ENCODE measurements around the genes PGGT1B and AP3S1.

DNA sequence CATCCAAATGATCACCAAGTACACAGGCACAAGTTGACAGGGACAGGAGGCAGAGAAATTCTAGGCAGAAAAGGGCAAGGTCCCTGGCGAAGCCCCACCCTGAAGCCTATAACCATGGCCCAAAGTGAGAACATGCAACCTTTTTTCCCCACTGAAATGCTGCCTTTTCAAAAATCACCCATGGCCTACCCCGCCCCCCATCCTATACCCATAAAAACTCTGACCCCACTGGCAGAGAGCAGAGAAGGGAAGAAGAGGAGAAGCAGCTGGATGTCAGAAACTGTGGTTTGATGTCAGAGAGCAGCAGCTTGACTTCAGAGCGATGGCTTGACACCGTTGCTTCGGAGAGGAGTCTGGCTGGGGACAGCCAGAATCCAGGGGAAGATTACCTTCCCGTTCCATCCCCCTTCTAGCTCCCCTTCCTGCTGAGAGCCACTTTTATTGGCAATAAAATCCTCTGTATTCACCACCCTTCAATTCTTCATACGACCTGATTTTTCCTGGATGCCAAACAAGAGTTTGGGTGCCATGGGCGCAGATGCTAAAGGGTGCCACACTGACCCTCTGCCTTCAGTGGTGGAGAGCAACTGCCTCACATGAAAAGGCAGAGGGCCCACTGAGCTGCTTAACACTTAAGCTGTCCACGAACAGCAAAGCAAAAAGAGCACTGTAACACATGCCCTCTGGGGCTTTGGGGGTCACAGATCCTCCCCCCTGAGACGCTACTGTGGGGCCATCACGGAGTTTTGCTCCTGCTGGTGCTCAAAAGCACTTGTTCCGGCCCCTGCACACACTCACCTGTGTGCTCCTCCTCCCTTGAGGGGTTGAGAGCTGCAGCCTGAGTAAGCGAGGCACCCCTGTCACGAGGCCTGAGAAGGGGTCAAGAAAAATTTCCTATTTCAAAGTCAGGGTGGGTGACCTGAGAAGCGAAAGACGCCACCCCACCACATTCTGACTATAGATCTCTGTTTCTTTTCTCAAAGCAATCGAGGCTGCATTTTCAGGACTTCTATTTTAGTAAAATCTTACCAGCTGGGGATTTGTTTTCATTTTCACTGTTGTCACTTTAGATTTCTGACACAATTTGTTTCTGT is 138.1 kb downstream of the DCP2 start:
- PRO-cap = no peak

DNA sequence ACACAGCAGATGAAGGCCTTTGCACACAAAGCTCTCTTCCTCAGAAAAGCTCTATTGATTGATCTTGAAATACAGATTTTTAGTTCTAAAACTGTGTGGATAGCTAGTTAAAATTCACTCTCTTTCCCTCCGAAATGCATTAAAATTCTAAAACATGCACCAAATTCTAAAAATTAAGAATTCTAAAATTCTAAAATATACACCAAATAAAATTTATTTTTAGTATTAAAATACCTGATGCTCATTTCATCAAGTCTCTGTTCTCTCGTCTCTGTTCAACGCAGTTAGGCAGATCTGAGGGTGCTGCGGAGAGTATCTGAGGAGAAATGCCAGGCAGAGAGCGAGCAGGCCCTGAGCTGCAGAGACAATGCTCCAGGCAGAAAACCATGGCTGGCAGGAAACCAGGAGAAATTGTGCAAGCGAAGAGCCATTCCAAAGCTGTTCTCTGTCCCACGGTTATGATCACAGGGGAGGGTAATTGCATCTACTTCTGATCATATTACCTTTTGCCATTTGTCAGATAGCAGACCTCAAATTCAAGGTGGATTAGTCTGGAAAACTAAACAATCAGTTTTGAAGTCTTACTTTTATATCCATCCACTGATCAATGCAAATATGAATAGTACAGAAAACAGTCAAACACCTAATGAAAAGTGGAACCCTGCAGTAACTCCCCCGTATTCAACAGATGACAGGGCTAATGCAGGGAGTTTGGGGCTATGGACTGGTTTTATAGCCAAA is 227.9 kb downstream of the DCP2 start:
- PRO-cap = no peak

DNA sequence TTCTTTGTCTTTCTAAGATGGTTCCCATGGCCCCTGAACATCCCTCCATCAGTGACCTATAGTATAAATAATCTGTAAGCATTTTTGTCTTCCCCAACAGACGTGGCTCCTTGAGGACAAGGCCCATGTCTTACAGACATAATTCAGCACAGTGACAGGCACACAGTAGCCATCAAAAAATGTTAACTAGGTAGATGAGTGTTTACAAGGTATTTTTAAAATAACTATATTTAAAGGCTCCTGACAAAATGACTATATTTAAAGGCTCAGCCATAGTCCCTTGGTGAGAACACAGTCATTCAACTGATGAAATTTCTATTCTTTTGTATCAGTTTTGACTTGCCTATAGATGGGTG is 218.4 kb downstream of the TSSK1B start:
- PRO-cap = no peak

GRCh38 chr5:113250127-113251028 is 184.4 kb downstream of the TSSK1B start:
- PRO-cap = no peak

GRCh38 chr5:114363269-114364420 is 1.8 kb downstream of the KCNN2 start:
- PRO-cap = unidirectional peak, minus-strand start at chr5:114363996

DNA sequence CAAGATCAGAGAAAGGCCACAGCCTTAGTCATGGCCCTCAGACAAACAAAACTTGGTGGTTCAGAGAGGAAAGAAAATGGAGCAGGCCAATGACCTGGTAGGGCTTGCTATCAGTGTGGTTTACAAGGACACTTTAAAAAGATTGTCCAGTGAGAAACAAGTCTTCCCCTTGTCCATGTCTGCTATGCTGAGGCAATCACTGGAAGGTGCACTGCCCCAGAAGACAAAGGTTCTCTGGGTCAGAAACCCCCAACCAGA is 176.5 kb downstream of the TRIM36 start:
- PRO-cap = no peak

DNA sequence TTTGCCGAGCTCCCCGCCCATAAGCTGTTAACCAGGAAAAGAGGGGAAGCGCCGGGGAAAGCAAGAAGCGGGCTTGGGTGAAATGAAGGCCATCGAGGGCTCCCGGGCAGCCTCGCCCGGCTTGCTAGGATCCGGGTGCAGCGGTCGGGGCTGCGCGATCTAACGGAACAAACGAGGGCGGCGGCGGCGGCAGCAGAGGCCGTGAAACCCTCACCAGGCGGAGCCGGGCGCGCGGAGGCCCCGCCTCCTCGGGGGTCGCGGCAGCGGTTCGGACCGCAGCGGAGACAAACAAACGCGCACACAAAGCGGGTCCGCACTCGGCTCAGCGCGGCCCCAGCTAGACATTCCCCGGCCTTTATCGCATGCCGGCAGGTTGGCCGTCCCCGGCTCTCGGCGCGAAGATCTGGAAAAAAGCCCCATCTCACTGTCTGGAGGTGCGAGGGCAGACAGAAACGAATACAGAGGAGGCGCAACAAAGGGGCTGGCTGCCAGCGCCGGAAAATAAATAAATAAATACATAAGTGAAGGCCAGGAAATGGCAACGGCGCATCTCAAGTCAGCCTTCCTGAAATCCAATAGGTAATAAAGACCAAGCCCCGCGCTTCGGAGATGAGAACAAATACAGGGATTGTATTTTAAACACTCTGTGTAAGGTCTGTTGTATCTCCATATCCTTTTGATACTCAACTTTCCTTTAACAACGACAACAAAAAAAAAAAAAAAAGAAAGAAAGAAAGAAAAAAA is 10.6 kb upstream of the TRIM36 start:
- PRO-cap = bidirectional peak, plus-strand start at position 344 of the sequence, minus-strand start at position 161 of the sequence

DNA sequence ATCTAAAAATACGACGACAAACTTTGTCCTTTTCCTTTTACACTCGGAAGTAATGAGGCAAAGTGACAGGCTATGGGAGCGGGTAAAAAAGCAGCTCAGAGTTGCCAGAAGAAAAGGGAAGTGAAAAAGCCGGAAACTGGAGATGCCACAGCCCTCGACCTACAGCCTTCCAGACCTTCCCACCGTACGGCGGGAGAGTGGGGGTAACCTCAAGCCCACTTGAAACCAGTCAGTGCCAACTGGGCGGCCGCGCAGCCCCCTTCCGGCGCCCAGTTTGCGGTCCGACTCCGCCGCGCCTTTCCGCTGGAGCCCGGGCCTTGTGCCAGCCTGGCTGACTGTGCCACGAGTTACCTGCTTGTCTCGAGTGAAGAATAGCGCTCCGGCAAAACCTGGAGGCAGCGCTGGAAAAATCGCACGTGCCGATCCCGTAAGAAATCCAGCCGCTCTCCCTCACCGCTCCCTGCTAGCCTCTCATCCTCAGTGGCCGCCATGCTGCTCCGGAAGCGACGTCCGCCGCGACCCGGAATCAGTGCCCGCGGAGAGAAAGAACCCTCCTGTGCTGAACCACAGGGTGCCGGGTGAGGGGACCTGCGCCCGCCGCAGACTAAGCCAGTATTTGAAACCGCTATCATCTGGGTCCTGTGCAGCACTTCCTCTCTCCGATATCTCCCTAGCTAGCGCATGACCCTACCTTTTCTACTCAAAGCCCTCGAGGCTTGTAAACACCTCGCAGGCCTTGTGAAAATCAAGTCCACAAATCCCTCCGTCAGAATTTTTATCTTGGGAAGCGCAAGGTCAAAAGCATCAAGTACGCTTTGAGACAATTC is at the start of gene PGGT1B:
Gene PGGT1B (minus strand): TSS at position 517 of the 827 bp plus-strand sequence.
- PRO-cap = bidirectional peak, plus-strand start at position 232 of the sequence, minus-strand start at position 199 of the sequence; bidirectional peak, plus-strand start at position 616 of the sequence, minus-strand start at position 499 of the sequence

DNA sequence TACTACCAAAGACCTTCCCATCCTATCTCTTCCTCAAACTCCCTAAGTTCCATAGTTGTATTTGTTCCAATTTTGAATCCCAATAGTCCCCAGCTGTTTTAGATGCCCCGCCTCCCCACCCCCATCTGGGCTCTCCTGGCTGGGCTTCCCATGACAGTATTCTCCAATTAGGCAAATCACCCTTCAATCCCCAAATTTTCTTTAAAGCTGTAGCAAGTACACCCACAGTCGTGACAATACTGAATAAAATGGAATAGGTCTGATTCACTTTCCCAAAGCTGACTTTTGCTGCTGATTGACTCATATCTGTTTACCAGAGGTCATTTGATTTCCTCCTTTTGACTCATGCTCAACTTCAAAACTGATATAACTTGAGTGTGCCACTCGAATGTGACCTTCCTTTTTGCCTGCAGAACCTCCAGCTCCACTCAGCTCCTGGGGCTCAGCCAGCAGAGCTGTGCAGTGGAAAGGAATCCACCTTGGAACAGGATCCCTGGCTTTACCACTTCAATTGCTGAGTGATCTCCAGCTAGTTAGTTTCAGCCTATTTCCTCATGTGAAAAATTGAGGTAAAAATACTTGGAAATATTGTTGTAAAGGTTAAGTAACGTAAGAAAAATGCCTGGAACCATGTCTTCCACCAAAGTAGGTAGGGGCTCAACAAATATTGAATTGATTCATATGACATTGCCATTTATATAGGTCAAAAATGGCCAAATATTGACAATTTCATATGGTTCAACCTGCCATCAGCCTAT is 84.1 kb downstream of the FEM1C start:
- PRO-cap = no peak

GRCh38 chr5:115520006-115520619 is 24.5 kb downstream of the FEM1C start:
- PRO-cap = no peak

DNA sequence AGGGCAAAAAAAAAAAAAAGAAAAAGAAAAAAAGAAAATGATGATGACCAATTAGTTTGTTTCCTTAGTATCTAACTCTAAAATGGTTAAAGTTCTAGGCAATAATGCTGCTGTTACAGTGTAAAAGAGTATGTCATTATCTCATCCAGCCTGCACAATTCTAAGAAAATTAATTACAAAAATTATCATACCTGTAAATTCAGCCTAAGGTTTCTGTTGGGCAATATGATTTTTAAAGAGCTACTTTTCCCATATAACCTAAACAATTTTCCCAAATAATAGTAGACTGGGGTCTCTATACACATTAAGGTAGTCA is 23.5 kb downstream of the FEM1C start:
- PRO-cap = no peak

- PRO-cap = no peak
These were observed 30.2 kb upstream of the TMED7 start for GRCh38 chr5:115656101-115656402.

DNA sequence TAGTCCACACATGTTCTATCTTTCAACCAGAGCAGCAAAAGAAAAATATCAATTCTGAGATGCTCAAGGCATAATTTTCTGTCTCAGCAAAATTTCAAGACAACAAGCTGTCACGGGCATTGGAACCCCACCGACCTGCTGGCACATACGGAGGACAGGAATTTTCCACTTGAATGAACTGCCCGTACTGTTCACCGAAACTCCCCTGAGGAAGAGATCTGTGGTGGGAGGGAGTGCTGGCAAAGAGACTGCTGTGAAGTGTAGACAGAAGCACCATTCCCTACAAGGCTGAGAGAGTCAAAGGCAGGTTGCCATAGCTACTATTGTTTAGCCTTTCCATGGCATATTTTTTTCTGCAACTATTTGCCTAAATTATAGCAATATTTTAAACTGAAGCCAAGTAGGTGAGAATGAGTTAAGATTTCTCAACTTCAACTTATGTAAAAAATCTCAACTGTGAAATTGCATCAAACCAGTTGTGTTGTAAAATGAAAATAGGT is 80.8 kb downstream of the CDO1 start:
- PRO-cap = no peak

DNA sequence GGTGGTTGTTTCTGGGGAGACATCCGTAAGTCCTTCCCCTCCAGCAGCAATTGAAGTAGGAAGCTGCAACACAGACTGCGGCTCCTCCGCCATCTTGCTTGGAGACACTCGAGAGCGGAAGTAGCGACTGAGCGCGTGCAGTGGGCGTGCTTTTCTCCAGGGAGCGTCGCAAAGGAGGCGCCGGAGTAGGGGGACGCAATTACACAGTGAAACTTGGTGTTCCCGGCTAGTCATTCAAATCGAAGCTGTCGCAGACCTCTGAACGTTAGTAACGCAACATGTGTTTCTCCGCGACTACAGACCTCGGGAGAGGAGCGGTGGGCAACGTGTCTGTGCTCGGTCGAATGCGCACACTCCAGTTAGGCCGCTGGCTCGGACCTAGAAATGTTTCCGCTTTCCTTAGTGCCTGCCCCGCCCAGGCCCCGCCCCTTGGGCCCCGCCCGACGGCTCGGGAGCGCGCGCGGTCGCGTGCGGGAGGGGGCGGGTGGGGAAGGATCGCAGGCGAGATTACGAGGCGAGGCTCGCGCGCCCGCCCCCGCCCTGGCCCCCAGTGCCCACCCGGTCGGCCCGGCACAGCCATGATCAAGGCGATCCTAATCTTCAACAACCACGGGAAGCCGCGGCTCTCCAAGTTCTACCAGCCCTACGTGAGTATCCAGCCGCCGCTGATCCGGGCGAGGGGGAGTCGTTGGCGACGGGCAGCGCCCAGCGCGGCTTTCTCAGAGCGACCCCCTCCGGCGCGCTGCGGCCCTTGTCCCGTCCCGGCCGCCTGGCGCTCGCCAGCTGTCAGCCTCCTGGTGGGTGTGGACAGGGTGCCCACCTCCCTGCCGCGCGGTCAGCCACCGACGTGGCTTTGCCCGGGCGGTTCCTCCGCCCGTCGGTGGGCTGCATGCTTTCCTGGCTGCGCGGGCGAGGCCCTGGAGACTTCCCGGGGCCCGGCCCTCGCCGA is at the start of gene AP3S1:
Gene AP3S1 (plus strand): TSS at position 476 of the 949 bp plus-strand sequence.
- PRO-cap = bidirectional peak, plus-strand start at position 198 of the sequence, minus-strand start at position 96 of the sequence; bidirectional peak, plus-strand start at position 476 of the sequence, minus-strand start at position 380 of the sequence; bidirectional peak, plus-strand start outside the sequence, minus-strand start at position 855 of the sequence

DNA sequence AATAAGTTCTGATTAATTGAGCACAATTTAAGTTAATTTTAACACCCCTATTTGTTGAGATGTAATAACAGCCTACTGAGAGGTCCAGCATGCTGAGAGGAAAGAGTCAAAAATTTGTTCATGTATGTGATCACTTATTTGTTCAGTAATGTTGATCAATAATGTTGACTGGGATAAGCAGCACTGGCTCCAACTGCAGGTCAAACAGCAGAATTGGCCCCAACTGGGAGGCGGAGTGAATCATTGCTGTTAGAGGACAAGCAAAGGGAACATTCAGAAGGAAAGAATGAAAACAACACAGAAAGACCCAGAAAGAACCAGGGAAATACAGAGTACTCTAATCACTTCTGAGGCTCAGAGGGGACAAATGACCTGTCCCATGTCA is 221.1 kb downstream of the COMMD10 start:
- PRO-cap = no peak

DNA sequence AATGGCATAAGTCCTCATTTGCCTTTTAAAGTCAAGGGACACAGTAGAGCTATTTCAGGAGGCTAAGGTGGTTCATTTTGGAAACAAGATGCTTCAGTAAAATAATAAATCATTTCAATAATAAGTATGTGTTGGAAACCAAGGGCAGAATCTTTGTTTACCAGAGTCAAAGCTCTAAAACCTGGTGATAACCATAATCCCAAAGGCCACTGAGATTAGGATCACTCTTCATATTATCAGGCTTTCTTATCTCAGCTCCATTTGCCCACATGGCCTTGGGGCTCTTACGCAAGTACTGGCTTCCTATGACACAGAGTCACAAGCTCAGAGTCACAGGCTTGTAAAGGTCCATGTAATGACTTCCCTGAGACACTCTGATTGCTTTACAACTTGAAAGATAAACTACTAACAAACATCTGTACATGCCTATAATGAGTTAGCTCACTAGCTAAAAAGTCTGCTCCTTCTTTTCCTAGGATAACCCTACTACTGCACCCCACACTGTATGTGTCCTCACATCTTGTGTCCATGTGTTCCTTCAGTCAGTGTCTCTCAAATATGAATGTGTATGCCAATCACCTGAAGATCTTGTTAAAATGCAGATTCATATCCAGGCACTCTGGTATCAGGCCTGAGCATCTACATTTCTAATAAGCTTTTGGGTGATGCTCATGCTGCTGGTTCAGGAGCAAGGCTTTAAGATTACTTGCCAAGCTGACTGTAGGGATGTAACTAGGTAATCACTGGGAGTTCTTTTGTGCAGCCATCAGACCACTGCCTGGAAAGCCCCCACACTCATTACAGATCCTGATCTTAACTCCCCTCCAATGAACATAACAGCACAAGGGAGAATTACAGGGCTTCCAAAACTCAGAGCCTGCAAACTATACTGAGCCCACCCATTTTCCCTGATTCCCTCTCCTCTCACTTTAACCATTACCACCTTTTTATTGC is 28.4 kb downstream of the SEMA6A start:
- PRO-cap = no peak

GRCh38 chr5:116576101-116576798 is 1.6 kb upstream of the SEMA6A start:
- PRO-cap = bidirectional peak, plus-strand start at chr5:116576440, minus-strand start at chr5:116576163; bidirectional peak, plus-strand start at chr5:116576513, minus-strand start at chr5:116576586

DNA sequence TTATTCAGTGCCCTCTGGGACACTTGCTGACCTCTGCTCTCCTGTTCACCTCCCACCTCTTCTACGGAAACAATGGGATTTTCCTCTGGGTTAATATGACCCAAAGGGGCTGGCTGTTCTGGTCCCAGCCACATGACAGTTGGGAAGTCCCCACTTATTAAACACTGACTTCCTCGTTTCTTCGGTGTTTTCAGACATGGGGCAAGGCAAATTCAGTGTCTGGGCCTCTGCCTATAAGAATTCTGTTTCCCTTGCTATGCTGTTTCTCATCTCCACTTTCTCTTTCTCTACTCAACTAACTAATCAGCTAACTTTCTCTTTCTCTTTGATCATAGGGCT is 107.0 kb upstream of the SEMA6A start:
- PRO-cap = no peak

GRCh38 chr5:117760189-117760464 is 1185.5 kb upstream of the SEMA6A start:
- PRO-cap = no peak

DNA sequence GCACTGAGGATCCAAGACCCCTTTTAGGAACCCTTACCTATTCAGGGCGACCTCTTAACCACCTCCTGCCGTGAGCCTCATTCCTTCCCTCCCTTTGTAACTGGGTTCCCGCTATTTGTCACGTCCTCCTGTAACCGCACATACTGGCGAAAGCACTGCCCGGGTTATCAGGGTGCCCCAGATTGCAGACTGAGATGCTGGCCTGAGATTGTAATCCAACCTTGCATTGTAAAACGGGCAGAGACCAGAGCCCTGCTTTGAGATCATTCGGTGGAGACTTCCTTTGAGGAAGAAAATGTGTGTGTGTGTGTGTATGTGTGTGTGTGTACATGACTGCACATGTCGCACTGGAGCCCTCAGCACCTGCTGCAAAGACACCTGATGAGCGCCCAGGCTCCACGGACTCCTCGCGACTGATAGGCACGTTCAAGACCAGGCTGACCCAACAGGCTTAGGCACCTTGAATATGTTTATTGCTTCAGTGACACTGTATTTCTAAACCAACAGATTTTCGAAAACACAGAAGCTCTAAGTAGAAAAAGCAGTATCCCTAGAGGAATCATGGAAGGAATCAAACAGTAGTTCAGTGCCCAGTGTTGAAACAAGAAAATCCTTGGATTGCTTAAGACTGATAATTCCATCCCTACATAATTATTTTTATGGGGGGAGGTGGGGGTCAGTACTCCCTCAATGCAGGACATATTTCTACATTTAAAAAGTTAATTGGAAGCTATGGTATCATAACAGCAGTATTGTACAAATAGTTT is 86.5 kb upstream of the TNFAIP8 start:
- PRO-cap = no peak

Measured in WTC11 (cell line).